Measurements from ENCODE around the genes SPTAN1 and SET.

DNA sequence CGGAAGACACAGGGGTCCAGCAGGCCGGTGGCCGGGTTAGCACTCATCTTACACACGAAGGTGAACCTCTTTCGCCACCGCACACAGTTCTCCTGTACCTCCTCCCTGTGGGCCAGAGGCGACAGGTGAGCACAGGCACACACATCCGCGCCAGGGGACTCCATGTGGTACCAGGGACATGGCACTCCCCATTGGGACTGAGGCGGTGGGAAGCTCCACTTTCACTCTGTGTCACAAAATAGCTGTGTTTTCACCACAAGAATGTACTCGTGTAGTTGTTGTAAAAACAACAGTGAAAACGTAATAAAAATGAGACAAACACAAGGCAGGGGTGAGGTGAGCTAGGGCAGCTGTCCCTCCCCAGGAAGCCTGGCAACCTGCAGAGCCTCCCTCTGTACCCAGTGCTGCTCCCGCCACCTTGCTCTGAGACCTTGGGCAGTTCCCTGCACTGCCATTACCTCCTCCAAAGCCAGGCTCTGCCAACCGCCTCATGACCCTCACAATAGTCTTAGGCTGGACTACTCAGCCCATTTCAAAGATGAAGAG lies 16.2 kb upstream of the DPM2 start:
- PRO-cap, result no peak

- PRO-cap, result no peak
These were observed 5.3 kb downstream of the SLC25A25 start for GRCh38 chr9:128073135-128073845.

DNA sequence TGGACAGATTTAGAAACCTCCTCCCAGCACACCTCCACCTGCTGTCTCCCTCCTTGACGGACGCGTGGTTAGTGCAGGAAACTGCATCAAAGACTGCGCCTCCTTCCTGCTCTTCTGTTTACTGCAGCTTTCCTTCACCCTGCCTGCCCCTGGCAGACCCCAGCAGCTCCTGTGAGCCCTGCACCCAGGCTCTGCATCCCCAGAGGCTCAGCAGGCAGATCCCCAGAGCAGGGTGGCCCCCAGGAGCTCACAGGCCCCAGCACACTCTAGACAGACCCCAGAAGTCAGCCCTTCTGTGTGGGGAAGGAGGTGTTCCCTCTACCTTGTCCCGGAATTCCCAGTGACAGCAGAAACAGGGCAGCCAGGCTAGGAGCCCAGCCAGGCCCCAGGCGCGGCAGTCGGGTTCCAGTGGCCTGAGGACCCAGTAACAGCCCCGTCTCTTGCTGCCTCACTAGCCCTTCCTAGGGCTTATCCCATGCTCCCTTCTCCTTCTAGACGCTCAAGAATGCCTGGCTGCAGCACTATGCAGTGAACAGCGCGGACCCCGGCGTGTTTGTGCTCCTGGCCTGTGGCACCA lies 20.9 kb downstream of the PTGES2 start:
- PRO-cap, result no peak

GRCh38 chr9:128108958-128109201 lies 18.6 kb downstream of the PTGES2 start:
- PRO-cap, result no peak

DNA sequence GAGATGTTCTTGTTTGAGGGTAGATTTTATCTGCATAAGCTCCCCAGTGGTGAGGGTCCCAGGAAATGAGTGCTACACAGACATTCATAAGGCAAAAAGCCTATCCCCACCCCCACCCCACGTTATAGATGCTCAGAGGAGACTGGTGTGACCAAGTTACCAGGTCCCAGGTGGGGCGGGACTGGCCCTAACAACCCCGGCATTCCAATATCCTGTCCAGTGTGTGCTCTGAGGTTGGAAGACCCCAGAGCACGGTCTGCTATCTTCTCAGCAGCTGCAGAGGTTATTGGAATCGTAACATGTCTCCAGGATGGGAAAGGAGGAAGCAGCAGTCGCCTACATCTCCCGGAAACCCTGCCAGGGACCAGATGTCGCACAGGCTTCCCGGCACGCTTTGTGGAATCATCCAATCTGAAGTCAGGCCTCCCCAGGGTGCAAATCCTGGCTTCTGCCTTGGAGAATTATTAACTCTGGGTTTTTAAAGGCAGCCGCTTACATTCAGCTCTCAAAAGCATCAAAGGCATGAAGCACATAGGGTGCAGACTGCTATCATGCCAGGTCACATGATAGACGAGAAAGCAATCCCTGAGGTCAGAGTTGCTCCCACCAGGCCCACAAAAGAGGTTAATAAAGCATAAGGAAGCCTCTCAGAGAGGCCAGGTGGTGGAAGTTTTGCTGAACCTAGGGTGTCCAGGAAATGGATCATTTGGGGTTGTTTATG lies 4.5 kb upstream of the PTGES2 start:
- PRO-cap, result no peak

DNA sequence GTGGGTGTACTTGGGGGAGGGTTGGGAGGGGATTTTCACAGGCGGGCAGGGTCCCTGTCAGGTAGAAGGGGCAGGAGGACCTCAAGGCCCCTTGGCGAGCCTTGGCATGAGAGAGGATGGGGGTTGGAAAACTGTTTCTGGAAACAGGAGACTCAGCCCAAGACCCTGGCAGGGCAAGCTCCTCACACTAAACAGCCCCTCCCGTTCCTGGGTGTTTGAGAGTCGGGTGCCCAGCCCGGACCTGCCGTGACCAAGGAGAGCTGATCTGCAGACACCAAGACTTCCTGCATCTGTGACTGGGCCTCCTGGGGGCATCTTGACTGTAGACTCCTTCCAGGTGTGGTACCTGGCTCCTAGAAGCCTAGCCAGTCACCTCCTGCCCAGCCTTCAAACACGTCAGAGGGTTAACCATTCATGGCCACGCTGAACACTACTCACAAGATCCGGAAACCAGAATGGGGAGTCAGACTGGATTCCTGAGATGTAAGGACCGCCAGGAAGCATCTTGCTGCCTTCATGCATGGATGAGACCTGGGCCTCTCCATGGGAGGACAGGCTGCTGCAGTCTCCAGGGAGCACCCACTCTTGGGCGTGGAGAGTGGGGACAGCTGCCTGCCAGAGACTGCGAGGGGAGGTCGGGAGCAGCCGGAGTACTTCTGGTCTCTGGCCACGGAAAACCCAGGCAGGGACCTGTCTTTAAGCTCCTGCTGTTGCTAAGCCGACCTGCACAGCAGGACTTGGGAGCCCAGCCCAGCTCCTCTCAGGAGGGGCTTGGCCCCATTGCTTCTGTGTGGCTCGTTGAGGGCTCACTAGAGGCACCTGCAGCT lies 3.7 kb upstream of the LCN2 start:
- PRO-cap, result no peak

- PRO-cap, result no peak
These were observed 12.4 kb downstream of the CIZ1 start for GRCh38 chr9:128178685-128179710.

DNA sequence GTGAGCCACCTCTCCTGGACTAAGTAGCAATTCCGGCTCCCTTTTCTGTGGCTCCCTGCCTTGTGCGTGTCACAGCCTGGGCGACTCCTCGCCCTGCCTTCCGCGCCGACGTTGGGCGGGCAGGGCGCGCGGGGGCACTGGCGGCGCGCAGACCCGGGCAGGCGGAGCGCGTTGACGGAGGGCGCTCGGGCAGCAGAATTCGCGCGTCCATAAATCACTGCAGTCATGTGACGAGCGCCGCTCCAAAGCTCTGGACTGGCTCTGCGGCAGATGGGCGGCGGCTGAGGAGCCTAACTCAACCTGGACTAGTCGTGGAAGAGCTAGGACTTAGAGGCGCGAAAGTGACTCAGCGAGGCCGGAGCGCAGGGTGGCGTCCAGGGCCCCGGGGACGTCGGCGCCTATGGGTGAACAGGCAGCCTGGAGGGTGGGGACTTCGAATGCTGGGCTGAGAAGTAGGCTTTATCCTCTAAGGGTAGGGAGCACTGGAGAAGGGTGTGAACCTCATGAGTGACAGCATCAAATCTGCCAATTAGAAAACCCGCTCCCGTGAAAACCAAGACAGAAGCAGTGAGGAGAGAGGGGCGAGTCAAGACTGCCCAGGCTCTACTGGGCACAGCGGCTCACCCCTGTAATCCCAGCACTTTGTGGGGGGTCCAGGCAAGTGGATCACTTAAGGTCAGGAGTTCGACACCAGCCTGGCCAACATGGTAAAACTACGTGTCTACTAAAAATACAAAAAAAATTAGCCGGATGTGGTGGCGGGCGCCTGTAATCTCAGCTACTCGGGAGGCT lies 1.6 kb upstream of the CIZ1 start:
- PRO-cap, result no peak

DNA sequence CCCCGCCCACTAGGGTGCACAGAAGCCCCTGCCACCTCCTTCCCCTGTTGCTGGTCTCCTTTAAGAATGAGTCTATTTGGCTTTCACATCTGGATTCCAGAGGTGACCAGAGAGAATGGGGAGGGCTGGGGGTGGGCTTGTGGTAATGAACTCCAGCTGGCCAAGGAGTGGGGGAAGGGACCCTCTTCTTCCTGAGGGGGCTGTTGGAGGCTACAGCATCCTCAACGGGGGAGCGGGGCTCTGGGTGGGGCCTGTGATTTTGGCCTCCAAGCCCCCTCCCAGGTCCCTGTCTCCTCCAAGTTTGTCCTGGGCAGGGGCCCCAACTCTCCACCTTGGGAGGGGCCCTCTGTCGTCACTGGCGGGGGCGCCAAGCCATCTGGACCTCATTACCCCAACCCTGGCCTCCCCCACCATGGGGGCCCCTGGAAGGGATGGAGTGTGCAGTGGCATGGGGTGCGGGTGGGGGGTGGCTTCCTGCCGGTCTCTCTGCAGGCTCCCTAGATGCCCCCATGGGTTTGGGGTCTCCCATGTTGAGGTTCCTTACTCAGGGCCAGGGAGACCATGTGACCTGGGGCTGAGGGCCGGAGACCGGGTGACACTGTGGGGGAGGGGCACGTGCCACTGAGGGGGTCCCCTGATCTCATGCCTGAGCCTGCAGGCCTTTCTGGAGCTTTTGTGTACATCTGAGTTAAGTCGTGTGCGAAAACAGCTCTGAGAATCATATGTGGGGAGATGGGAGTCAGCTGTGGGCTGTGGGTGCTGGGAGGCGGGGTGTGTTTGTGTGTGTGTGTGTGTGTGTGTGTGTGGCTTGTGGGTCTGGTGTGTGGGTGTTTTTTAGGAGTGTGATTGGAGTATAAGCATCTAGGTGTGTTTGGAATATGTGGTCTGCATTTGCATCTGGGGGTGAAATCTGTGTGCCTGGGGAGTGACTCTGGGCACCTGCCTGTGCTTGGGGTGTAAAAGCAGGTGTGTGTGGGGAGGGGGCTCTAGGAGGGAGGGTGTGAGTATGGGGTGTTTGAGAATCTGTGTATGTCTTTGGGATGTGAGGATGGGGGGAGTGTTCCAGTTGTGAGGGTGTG lies 32.3 kb downstream of the GOLGA2 start:
- PRO-cap, result no peak

DNA sequence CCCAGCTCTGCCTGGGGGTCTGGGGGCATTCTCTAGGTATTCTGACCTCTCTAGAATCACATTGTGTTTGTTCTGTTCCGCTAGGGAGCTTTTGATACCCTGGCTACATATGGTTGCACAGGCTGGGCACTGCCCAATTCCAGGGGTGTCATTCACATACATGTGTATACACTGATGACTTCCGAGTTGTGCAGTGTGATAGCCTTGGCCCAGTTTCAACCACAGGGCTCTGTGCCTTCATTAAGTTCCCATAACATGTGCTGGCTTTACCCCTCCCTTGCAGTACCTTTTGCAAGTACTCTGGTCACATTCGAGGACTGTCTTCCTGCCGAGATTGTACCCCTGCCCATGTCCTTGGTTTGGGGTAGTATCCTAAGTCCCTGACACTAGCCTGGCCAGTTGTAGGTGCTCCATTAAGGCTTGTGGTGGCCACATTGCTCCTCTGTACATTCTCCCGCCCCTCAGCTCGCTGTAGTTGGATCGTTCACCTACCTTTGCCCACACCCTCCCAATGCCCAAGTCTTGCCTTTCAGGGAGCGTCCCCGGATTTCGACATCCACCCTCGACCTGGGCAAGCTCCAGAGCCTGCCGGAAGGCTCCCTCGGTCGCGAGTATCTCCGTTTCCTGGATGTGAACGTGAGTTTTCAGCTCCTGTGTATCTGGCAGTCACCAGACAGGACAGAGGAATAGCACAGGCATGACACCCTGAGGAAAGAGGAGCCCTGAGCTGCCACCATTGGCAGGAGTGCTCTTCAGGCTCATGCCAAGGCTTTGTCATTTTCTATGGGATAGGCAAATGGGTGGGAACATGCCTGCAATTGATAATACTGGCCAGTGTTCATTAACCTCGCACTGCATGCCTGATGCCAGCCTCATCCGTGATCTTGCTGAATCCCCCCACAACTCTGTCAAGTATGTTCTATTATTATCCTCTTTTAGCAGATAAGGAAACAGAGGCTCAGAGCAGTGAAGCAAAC lies 2.9 kb downstream of the COQ4 start:
- PRO-cap, result no peak

DNA sequence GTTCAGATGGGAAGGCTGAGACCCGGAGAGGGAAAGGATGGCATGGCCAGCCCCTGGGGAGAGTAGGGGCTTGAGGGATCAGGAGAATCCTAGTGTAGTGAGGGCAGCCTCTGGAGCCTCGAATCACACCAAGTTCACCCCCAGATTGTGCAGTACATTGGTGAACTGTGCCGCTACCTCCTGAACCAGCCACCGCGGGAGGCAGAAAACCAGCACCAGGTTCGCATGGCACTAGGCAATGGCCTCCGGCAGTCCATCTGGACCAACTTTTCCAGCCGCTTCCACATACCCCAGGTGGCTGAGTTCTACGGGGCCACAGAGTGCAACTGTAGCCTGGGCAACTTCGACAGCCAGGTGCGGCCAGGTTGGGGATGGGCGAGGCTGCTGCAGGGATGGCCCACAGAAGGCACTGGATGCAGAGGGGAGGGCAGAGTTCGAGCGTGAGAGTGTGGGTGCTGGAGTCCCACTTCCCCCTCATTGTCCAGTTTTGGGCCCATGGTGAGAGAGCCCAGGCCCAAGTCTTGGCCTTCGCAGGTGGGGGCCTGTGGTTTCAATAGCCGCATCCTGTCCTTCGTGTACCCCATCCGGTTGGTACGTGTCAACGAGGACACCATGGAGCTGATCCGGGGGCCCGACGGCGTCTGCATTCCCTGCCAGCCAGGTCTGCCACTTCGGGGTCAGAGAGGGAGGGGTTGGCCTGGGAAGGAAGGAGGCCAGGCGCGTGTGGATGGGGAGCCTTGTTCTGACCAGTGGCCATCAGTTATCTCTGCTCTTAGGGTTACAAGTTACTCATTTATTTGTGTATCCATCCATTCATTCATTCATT lies 12.8 kb downstream of the SLC27A4 start:
- PRO-cap, result no peak

DNA sequence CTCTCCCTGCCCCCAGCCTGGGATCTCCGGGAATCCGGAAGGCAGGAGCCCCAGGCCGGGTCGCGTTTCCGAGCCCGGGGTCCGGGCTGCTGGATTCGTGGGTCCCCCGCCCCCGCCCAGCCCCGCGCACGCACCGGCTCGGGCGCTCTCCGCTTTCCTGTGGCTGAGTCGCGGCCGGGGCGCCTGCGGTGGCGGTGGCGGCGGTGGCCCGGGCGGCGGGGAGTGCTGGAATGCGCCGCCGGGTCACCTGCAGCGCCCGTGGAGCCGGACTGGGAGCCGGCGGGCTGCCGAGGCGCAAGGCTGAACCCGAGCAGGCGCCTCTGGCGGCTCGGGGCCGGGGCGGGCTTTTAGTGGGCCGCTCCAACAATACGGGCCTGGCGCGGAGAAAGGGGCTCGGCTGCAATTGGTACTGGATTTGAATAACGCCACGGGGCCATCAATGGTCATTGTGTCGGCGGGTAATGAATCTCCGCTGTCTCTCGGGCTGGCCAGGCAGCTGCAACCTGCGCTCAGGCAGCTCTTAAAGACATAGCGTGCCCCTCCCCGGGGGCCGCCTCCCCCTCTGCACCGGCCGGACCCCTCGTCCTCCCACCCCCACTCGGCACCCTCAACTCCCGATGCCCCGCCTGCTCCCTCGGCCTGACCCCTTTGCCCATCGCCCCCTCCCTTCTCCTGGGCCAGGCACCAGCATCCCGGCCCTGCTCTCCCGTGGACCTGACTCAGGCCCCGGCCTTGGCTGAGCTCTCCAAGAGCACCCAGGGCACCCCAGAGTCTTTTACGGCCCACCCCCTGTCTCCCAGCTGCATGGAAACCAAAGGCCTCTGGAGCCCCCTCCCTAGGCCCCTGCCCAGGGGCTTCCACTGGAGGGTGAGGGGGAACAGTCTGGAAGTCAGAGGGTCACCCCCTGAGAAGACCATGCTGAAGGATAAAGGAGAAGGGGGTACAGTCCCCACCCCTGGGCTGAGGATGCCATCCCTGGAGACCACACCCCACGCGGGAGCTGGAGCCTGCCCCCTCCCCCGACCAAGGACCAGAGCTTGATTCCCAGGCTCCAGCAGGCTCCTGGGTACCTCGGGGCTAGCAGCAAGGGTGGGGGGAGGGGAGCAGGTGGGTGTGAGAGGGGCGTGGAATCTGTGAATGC lies 22.2 kb downstream of the URM1 start:
- PRO-cap, result no peak

- PRO-cap, result no peak
These were observed 887 bp downstream of the CERCAM start for GRCh38 chr9:128421603-128421884.

GRCh38 chr9:128503146-128504123 lies 1.1 kb upstream of the GLE1 start:
- PRO-cap, result no peak

DNA sequence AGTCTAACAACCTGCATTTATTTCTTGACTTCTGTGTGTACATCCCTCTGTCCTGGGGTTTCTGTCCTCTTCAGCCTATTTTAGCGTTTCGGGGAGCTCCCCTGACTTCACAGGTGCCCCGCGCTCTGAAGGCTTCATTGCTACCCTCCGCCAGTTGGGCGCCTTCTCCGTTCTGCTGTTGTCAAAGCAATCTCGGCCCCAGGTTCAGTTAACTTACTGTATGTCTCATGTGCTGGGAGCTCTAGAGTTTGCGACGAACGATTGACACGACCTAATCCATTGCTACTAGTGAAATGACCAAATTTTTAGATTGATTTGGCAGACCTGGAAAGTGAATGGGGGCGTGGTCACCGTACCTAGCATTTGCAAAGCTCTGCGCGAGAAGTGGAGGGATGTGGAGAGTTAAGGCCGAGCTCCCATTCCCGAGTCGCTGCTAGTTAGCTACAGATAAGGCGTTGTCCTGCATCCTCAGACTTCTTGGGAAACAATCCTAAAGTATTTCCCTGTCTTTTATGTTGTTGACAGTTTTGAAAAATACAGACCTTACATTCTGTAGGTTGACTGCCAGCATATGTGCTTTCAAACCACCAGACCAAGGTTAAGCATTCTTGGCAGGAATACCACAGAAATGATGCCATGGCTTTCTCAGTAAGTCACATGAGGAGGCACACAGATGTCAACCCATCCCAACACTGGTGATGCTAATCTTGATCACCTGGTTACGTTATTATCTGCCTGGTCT lies 654 bp downstream of the GLE1 start:
- PRO-cap, result no peak

DNA sequence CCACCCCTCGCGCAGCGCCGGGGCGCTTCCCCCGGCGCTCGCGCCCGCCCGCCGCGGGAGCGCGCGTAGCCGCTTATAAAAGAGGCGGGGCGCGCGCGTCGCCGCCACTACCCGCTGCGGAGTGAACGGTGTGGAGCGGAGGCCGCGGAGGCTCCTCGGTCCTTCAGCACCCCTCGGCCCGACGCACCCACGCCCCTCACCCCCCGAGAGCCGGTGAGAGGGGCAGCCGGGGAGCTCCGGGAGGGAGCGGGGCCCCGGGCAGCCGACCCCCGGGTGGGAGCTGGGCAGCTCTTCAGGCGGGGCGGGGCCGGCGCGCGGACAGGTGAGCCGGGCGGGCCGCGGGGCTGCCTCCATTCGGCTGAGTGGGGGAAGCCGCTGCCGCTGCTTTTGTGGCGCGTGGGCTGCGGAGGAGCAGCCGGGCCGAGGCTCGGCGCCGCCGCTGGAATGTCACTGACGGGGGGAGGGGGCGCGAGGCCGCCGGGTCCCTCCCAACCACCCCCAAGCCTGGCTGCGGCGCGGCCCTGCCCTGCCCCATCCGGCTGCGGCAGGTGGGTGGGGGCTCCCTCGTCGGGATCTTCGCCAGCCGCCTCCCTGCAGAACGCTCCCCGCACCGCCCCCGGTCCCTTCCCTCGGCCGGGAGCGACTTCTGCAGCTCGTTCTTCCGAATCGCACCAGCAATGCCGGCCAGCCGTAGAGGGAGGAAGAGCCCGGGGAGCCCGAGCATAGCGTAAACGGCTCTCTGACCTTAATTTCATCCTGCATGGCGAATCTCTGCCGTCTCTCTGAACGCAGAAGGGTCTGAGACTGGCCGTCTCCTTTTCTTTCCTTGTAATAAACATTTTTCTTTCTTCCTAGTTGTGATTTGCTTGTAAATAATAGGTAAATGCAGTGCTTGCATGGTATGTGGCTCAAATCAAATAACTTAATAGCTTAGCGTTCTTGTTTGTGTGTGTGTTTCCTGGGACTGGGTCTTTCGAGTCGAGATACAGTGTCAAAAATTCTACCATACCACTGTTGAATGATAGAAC lies at the start of gene SPTAN1:
Gene SPTAN1, plus strand, starts transcription at position 104 of the 1,028 bp plus-strand sequence.
- PRO-cap, result unidirectional peak, plus-strand start at position 107 of the sequence

DNA sequence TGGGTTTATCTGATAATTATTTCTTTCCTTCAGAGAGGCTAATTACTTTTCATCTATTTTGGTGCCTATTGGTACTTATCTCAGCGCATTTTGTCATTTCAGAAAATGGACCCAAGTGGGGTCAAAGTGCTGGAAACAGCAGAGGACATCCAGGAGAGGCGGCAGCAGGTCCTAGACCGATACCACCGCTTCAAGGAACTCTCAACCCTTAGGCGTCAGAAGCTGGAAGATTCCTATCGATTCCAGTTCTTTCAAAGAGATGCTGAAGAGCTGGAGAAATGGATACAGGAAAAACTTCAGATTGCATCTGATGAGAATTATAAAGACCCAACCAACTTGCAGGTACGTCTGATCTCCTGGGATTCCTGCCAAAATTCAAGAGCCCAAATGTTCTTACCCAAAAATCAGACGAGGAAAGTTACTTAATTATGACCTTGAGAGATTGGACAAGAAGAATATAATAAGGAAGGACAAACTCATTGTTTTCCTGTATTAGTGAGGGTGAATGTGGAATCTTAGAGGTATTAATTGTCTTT lies 14.3 kb downstream of the SPTAN1 start:
- PRO-cap, result no peak

- PRO-cap, result no peak
These were observed 31.9 kb downstream of the SPTAN1 start for GRCh38 chr9:128584153-128584844.

- PRO-cap, result bidirectional peak, plus-strand start at chr9:128689262, minus-strand start at chr9:128689085
These were observed at the start of gene SET for GRCh38 chr9:128688181-128689337. Gene SET (plus strand): TSS chr9:128689222.

DNA sequence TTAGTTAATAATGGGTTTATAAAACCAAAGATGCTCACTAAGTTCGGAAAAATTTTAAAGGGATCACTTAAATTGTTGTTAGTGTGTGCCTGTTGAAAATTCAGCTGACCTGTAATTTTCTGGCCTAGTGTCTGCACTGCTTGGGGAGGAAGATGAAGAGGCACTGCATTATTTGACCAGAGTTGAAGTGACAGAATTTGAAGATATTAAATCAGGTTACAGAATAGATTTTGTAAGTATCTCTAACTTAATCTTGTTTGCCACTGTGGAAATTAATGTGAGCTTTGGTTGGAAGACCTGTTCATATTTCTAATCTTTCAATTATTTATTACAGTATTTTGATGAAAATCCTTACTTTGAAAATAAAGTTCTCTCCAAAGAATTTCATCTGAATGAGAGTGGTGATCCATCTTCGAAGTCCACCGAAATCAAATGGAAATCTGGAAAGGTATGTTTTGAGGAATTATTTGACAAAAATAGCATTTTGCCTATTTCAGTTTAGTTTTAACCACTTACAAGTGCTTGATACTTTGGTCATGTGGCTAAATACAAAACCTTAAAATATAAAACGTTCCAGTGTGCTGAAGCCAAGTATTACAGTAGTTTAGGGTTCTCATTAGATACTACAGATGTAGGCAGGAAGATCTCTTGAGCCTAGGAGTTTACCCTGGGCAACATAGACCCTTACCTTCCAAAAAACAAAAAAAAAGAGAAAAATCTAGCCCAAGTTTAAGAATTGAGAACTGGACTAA lies 3.7 kb downstream of the SET start:
- PRO-cap, result no peak